ENCODE measurements around the gene FAM111B.

DNA sequence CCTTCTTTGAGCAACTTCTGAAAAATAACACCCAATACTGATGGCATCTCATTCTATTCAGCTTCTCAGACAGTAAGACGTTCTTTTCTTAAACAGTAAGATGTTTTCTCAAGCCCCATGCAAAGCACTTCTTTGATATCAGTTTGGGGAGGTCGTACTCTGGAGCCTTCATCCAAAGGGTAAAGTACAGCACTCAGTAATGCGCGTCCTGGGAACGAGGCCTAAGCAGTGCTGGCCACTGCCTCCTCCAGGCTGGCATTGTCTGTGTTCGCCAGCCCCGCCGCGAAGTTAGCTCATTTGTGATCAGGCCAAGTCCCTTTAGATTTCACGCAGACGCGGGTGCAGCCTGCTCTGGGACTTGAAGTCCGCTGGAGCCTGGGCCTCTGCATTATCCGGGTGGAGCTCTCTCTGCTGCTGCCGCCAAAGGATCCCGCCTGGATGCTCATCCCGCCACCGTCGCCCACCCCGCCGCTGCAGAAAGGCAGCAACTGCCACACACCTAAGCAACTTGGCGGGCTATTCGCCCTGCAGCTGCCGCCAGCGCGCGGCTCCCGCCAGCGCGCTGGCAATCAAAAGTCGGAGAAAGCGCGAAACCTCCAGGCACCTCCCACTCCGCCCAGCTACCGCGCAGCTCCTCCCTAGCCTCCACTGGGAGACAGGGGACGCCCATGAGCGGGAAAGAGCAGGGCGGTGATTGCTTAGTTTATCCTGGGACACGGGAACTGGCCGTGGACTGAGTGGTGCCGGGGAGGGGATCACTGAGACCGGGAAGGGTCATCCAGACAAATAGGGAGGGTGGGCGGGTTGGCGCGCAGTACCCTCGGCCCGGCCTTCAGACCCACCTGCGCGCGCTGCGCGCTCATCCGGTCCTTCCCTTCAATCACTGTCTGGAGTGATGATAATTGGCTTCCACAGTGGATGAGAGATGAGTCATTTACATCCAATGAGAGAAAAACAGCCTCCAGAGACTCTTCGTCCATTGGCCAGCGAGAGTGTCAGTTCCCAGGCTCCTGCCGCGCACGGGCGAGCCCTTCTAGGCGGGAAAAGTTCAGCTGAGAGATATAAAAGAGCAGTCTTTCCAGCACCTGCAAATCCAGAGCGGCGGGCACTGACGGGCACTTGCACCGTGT lies at the start of gene FAM111B:
TSS of gene FAM111B (plus strand) at position 1,090 of the 1,130 bp plus-strand sequence.
- RRBS: 2% methylated on average over 5 of the region's 65 CpGs

GRCh38 chr11:59550225-59550802 lies 39.0 kb downstream of the OR4D9 start:
- RRBS: no CpG with 5 or more reads among the region's 34 CpGs

DNA sequence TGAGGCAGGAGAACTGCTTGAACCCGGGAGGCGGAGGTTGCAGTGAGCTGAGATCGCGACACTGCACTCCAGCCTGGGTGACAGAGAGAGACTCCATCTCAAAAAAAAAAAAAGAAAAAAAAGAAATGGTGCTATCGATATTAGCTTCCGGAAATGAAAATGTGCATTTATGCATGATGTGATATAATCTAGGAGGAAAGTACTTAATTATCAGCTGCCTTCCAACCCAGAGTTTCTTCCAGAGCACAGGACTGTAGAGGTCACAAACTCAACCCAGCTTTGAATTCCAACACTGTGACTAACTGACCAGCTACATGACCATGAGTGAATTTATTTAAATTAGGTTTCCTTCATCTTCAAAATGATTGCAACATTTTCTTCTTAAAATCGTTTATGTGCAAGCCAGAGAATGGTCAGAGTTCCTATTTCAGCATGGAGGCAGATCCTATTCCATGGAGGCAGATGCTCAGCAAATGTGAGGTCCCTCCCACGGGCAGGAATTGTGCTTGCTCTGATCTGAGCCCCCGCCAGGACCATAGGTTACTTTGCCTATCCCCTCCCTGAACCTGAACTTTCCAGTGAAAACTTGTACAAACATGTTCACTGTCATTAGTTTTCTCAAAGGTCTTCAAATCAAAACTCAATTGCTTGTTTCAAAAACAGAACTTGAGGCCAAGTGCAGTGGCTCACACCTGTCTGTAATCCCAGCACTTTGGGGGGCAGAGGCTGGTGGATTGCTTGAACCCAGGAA lies 42.3 kb downstream of the OSBP start:
- RRBS: 100% methylated on average over 2 of the region's 9 CpGs

GRCh38 chr11:59581329-59582117 lies 34.1 kb downstream of the OSBP start:
- RRBS: no CpG with 5 or more reads among the region's 2 CpGs

GRCh38 chr11:59706719-59707437 lies 6.8 kb downstream of the OR10V1 start:
- RRBS: no CpG with 5 or more reads among the region's 7 CpGs

- RRBS: no CpG with 5 or more reads among the region's 7 CpGs
These were observed 1.6 kb upstream of the MS4A6A start for GRCh38 chr11:60184273-60184997.

DNA sequence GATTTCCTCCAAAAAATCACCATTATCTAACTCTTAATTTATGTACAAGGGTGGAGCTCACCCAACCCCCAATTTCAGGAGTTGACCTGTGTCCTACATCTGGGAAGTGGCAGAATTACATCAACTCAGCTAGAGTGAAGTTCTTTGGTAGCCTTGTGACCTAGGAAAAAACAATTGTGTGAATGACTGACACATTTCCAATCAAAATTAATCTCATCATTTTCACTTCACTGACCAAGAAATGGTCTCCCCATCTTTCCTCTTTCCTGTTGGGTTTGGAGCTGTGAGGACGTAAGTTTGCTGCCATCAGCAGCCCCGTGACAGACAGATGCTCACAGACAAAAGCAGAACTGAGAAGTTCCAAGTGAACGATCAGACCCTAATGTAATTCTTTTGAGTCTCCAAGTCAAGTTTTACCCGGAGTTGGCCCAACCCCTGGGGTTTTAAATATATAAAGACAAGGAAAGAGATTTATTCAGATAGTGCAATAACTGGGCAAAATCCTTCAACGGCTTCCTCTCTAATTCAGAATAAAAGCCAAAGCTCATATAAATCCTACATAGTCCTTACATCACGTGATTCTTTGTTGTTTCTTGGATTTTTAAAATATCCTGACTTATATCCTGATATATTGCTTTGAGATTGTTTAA lies 16.4 kb upstream of the MS4A6E start:
- RRBS: no CpG with 5 or more reads among the region's 6 CpGs

DNA sequence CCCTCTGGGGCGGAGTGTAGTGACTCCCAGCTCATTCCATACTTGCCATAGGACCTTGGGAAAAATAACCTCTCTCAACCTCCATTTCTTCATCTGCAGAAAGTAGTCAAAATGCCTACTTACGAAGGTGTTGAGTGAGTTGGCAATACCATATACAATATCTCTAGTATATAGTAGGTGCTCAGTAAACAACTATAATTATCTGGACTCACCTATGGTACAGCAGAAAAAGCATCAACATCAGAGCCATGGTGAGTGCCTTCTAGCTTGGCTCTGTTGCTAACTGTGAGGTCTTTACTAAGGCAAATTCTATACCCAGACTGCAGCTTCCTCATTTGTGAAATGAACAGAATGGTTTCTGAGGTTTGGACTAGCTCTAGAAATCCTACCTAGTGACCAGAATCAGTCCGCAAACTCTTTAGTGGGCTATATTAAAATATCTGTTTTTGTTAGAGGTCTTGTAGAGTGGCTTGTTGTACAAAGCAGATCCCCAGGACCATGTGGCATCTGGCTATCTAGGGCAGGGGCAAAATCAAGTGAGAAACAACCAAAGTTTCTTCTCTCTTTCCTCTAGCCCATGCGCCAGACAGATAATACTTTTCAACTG lies 3.7 kb downstream of the MS4A1 start:
- RRBS: no CpG with 5 or more reads among the region's 4 CpGs

- RRBS: no CpG with 5 or more reads among the region's 3 CpGs
These were observed 6.5 kb downstream of the MS4A15 start for GRCh38 chr11:60763201-60763455.

GRCh38 chr11:60878562-60878773 lies 11.1 kb downstream of the ZP1 start:
- RRBS: no CpG with 5 or more reads among the region's 1 CpG

GRCh38 chr11:60952425-60952790 lies 432 bp upstream of the SLC15A3 start:
- RRBS: no CpG with 5 or more reads among the region's 10 CpGs

DNA sequence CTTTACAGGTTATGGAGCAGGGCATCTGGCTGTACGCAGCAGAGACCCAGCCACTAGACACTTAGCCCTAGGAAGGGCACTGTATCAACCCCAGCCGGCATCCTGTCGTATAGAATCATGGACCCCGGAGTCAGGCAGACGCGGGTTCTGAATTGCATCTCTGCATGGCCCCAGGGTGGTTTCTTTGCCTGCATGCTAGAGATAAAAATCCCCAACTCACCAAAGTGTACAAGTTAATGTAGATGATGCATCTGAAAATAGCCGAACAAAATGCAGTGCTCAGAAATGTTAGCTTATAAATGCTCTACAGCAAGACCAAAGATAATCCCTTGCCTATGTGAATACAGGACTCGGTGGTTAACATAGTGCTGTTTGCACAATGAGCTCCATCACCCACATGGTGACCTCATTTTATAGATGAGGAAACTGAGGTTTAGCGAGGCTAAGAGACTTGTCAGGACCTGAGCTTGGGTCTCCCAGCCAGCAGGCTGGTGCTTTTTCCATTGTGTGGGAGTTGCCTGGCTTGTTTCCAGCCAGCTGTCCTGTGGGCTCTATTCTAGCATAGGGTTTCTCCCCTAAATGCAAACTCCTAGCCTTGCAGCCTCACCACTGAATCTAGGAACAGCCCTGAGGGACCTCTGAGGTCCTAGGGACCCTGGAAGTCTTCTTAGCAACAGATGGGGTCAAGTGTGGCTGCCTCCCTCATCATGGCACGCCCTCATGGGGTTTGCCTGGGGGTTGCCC lies 7.3 kb downstream of the CD6 start:
- RRBS: no CpG with 5 or more reads among the region's 10 CpGs

DNA sequence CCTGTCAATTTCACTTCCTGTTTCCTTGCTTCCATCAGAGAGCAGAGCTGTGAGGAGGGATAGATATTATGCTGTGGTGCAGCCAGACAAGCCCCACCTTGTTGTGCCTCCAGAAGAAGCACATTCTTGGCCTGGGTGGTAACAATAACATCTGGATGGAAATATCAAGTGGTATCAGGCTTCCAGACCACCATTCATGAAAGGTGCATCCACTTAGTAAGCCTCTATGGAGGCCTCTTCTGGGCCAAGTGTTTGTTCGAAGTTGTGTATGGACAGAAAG lies 40.7 kb upstream of the CD5 start:
- RRBS: no CpG with 5 or more reads among the region's 1 CpG

DNA sequence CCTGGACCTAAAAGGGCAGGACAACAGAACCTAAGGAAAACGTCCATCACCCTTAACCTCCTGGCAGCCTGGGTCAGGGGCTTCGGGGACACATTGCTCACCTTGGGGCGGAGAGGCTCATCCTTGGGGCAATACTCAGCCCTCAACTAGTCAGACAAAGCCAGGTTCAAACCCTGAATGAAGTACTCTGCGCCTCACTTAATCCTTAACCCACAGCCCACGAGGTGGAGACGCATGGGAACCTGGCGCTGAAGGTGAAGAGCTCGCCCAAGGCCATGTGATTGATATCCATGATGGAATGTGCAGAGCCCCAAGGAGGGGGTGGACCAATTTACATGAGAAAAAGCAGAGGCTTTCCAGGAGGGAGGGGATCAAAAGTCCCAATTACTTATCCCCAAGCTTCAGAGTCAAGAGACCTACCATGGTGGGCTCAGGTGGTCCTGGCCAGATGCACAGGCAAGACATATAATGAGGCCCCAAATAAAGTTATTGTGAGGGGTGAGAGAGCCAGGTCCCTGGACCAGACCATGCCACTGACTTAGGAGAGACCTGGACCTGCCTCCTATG lies 26.9 kb downstream of the VPS37C start:
- RRBS: no CpG with 5 or more reads among the region's 8 CpGs

DNA sequence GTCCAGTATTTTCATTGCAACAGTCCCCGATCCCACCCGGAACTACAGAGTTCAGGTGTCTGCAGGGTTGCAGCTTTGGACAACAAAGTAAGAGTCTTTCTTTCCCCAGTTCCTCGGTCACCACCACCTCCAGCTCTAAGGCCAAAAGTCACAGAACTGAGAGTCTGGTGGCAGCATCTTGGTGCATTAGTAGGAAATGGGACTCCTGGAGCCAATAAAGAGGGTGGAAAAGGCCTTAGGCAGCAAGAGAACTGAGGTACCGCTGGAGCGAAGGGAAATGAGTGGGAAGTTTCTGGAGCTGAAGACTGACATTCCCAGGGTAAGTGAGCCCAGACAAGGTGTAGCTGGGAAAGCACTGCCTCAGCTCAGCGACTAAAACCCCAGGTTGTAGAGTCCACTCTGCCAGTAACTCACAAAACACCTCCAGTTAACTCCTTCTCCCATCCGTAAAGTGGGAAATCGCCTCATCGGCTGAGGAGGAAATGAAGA lies 913 bp downstream of the VPS37C start:
- RRBS: no CpG with 5 or more reads among the region's 9 CpGs

GRCh38 chr11:61164828-61165397 lies 3.7 kb upstream of the VPS37C start:
- RRBS: no CpG with 5 or more reads among the region's 9 CpGs

DNA sequence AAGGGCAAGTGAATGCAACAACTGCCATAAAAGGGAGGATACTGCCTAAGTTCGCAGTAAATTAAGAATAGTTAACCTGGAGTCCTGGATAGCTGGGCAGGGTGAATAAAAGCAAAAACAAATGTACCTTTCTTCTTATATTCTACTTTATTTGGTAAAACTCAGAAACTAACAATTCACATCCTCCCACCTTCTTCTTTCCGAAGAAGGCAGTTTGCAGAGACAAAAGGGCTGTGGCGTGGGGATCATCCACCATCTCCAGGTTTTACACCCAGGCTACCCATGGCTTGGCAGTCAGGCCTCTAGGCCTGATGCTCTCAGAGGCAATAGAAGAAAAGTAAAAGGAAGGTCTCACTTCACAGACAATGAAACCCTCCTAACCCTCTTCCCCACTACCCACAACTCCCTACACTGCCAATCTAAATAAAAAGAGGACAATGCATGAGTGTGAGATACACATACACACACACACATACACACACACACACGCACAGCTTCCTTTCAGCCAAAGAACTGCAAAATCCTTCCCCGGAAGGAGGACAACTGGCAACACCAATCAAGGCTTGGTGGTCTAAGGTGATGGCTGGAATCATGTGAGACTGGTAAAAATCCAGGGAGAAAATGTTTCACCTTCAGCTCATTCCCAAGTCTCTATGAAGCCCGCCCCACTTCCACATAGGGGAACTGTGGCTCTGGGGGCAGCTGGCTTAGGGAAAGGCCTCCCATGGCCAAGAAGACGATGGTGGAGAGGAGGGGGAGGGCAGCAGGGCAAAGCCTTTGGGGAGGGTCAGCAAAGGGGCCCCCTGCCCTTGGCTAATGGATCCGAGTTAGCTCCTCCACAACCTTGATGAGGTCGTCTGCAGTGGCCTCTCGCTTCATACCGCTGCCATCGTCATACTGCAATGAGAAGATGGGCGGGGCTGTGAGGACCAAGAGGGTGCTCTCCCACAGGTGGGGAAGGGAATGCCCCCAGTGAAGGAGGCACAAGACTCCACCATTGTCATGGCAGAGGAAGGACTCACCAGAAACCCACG lies 4.5 kb upstream of the VWCE start:
- RRBS: no CpG with 5 or more reads among the region's 14 CpGs

GRCh38 chr11:61344142-61344347 lies 11.0 kb downstream of the TKFC start:
- RRBS: no CpG with 5 or more reads among the region's 9 CpGs

DNA sequence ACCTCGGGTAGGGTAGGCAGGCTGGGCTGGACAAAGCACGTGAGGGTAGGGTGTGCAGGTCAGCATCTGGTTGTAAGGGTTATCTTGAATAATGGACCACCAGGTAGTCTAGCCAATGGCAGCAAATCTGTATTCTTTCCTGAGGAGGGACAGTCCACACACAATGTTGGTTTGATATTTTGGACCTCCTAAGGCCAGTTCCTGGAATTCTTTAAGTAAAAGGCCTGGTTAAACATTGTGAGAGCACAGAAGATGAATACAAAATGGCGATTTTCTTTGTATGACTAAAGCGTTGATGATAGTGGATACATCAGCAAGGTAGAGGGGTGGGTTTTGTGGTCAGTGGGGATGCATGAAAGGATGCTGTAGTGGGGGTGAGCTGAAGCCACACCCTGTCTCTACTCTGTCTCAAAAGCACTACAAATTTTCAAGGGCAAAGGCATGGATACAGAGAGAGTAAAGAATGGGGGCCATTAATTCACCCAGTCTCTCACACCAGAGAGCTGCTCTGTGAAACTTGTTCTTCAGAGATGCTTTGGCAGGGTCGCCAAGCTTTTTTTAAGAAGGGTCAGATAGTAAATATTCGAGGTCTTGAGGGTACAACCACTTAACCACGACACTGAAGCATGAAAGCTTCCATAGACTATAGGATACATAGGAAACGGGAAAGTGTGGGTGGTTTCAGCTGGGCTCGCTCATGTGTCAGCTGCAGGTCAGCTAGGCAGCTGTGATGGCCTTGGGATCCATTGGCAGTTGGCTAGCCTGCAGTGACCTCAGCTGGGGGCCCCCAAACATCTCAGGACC lies 8.2 kb downstream of the TMEM138 start:
- RRBS: no CpG with 5 or more reads among the region's 9 CpGs

DNA sequence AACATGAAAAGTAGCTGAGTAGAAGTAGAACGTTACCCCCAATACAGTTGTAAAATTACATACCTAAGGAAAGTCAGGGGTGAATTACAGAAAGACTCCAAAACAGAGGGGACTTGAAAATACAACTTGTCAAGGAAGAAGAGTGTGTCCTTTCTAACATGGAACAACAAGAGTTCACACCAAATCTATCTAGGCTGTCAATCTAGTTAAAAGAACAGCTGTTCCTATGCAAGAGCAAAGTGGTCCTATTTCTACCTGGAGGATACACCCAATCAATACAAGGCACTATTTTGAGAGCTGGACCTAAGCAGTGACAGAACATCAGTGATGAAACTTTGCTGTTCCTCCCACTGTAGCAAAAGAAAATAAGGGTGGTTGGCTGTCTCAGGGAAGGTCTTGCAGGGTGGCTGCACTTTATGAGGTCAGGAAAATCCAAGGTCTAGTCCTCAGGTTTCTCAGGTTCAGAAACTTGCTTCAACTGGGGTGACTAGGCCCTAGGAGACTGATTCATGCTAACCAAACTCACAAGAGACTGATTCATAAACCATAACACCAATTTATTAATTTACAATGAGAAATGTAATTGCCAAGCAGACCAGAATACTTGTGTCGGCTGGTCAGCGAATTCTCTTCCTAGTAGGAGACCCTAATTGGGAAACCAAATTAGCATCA lies 11.7 kb downstream of the CPSF7 start:
- RRBS: no CpG with 5 or more reads among the region's 3 CpGs

Measured in HGPS cell (cell line).